Brain (tissue), 1 donor: ENCODE data around the gene FANCC.

- RRBS: no CpG with 5 or more reads among the region's 16 CpGs
These were observed 183.1 kb downstream of the FANCC start for GRCh38 chr9:95134177-95135016.

DNA sequence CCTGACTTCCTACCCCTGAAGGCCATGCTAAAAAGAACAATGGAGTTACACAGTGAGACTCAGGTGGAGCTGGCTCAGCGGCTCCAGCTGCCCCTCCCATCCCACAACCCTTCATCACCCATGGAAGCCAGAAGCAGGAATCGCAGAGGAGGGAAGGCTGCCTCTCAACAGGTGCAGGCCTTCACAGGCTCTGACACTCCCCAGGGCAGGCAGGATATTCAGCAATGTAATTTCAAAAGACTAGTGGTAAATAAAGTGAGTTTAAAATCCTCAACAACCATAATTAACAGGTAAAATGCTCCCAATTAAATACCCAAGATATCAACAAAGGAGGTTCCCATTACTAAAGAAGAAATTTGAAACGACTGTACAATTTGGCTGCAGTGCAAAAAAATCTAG is 67.4 kb downstream of the FANCC start:
- RRBS: no CpG with 5 or more reads among the region's 3 CpGs

DNA sequence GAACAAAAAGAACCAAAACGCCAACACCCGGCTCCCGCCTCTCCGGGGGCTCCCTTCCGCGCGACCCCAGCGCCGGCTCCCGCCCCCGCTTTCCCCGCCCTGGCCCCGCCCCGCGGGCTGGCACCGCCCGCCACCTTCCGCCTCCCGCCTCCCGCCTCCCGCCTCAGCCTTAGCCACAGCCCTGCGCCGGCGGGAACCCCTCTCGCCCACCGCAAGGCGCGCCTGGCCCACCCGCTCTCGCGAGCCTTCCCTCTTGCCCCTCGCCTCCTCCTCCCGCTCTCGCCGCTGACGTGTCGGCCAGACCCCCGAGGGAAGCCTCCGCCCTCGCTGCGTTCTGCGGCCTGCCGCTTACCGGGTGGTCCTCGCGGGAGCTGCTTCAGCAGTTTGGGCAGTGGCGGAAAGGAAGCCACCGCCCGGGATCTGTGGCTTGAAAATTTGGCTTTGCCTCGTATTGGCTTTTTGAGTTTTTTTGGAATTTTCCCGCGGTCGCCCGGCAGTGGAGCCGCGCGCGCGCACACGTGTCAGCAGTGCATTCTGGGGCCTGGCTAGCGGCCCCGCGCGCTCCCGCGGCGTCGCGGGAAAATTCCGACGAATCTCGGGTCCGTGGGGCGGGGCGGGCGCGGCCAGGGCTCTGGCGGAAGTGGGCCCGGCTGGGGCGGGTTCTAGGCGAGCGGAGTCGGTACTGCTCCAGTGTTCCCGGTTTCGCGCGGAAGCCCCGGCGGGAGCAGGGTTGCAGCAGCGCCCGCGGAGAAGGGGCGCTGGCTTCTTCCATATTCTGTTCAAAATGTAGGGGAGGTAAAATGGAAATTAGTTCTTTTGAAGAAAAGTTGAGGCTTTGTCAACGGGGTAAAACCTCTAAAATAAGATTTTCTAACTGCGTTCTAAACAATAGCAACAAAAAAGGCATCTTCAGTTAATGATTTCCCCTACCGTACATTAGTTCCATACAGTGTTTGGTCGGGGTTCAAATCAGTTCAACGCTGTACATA is at the start of gene FANCC:
FANCC (minus strand) TSS at position 536 of the 989 bp plus-strand sequence.
- RRBS: 2% methylated on average over 17 of the region's 98 CpGs

DNA sequence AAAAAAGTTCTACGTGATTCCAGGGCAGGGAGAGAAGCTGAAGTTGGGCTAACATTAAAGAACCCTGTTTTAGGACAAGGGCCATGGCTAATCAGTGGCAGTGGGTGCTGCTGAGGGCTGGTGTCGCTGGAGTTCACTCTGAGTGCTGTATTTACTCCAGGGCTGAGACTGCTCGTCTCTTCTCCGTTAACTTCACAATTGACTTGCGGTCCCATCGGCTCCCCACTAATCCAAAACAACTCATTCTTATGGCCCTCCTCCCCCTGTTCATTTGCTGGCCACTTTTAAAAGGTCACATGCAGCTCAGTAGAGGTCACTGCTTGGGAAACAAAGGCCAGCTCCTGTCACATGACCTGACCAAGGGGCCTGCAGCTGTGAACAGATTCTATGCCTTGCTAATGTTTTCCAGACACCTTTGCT is 30.8 kb downstream of the PTCH1 start:
- RRBS: no CpG with 5 or more reads among the region's 6 CpGs

DNA sequence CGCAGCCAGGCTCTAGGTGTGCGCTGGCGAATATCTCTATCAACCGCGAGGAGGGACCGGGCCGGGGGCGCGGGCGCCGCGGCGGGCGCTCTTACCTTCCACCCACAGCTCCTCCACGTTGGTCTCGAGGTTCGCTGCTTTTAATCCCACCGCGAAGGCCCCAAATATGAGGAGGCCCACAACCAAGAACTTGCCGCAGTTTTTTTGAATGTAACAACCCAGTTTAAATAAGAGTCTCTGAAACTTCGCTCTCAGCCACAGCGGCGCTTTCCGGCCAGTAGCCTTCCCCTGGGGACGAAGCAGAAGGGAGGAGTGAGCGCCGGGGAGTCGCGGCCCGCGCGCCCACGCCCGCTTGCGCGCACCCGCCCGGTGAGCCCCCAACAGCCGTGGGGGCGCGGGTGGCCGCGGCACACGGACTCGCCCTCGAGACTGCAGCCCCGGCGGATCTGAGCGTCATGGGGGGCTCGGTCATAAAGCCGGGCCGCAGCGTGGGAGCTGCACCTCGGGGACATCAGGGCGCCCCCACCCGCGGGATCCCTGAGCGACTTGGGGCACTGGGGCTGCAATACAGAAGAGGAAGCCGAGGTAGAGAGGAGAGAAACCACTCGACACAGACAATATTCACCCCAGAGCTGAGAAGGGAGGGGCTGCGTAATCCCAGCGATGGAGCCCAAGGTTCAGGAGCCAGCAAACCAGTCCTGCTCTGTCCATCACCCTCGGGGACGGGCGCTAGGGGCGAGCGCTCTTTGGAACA is 2.6 kb downstream of the PTCH1 start:
- RRBS: 1% methylated on average over 29 of the region's 67 CpGs

DNA sequence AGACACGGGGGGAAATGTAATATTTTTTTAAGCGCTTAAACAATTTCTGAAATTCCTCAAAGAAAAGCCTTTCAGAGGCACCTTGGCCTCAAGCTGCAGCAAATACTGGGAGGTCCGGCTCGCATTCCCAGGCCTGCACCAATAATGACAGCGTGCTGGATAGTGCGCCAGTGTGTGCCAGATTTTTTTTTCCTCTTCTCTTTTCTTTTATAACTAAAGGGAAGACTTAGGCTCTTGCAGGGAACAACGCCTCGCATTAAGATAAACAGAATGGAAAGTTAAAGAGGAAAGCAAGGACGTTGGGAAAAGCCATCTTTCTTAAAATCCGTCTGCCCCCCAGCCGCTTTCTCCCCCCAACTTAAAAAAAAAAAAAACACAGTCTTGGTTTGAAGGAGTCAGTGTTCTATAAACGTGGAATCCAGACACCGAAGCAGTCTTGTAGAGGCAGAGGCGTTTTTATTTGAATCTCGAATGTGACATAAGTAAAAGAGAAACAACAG is 627 bp upstream of the PTCH1 start:
- RRBS: no CpG with 5 or more reads among the region's 15 CpGs

GRCh38 chr9:95570203-95570755 is 61.2 kb upstream of the PTCH1 start:
- RRBS: 25% methylated on average over 7 of the region's 25 CpGs

- RRBS: 21% methylated on average over 12 of the region's 33 CpGs
These were observed 102.9 kb upstream of the ERCC6L2 start for GRCh38 chr9:95772307-95773352.

- RRBS: no CpG with 5 or more reads among the region's 2 CpGs
These were observed 43.9 kb upstream of the ERCC6L2 start for GRCh38 chr9:95831487-95832133.

GRCh38 chr9:95942043-95943085 is 66.9 kb downstream of the ERCC6L2 start:
- RRBS: no CpG with 5 or more reads among the region's 5 CpGs

GRCh38 chr9:96021064-96021994 is 145.8 kb downstream of the ERCC6L2 start:
- RRBS: 2% methylated on average over 61 of the region's 101 CpGs

DNA sequence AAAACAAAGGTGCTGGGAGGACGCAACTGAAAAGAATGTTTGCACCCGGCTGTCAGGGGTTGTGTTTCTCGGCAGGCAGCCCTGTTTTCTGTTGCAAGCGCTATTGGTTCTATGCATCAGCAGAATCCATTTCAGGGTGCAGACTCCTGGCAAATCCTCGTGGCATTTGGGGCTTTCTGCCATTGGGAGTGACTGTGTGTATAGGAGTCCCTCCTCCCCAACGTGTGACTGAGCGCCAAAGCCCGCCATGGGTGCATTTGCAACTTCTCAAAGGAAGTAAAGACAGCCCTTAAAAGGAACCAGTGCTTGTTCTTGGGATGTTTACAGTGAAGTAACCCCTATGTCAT is 175.7 kb downstream of the HSD17B3 start:
- RRBS: no CpG with 5 or more reads among the region's 8 CpGs

- RRBS: no CpG with 5 or more reads among the region's 7 CpGs
These were observed 55.8 kb downstream of the HSD17B3 start for GRCh38 chr9:96246222-96246583.

DNA sequence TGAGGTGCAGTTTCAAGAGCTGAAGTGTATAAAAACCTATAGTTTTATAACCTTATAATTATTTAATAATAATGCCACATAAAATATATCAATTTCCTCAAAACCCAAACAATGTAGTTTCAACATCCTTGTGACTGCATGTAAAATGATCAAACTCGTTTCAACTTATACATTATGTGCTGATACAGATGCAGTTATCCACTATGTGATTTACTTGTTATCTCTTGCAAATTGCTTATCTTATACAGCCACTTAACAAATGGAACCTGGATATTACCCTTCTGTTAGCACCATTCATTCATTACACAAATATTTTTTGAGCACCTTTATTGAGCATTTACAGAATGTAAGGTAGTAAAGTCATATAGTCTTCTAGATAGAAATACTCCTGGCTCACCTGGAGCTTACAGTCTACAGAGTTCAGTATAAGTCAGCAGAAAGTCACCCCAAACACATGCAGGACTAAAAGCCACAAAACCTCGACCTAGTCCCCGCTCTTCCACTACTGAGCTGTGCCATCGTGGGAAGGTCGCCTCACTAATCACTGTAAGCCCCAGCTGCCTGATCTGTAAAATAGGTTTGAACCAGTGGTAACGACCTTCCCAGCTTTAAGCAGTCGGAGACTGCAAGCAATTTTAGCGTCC is 1.6 kb downstream of the ZNF367 start:
- RRBS: no CpG with 5 or more reads among the region's 8 CpGs

DNA sequence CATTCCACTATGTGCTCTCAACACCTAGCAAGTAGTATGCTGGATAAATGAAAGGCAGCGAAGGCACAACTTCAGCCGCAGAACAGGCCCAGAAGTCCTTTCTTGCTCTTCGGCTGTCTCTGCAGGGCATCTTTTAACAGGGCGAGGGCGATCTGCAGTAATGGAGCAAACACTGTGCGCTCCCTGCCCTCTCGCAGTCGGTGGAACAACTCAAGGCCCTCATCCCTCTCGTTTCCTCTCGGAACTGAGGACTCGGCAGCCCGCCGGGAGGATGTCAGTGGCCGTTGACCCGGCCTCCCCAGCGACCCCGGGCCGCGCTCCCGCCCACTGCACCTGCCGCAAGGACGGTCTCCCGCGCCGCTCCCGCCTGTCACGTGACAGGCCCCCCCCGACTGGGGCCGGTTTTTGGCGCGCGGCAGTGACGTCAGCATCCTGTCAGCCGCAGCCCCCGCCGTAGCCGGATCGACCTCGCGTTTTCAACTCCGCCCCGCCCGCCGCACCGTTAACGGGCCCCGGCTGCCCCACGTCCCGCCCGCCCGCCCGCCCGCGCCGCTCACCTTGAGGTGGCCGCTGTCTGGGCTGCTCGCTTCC is 1.0 kb downstream of the ZNF367 start:
- RRBS: 1% methylated on average over 24 of the region's 57 CpGs

DNA sequence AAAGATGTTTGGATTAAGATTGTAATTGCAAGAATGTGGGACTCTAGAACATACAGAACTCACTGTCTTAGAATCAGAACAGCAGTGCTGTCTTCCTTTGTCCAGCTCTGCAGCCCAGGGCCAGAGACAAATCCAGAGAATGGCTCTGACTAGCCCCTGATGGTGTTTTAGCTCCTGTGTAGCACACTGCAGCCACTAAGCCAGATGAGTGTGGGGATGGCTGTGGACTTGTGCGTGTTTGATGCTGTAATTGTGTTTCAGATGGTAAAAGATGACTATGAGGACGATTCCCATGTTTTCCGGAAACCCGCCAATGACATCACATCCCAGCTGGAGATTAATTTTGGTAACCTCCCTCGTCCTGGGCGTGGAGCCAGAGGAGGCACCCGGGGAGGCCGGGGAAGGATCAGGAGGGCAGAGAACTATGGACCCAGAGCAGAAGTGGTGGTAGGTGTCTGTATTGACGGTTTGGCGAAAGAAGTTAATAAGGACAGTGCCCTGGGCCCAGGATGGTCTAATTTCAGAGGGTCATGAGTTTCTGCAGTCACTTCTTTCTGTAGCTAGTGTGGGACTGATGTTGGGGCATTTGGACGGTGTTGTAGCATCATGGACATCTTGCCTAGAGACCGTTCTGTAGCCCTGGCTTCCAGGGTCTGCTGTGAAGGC is 38.0 kb downstream of the HABP4 start:
- RRBS: 18% methylated on average over 5 of the region's 12 CpGs

DNA sequence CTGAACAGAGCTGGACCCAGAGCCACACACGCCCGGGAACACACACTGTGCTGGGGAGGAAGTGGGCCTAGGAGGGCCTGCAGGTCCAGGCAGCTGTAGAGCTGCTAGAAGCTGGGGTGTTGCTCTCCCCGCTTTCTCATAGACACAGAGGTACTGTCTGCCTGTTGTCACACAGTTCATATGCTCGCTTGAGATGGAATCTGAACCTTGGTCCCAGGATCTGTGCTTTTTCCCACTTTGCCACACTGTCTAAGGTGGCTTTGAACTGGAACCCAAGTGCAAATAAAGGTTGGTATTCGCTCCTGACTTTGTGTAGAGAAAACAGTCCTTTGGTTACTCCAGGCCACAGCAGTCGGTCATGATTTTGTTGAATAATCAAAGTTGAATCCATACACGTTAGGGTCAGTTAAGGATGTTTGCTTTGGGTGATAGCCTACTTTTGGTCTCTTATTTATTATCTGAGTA is 41.1 kb downstream of the HABP4 start:
- RRBS: no CpG with 5 or more reads among the region's 7 CpGs

- RRBS: no CpG with 5 or more reads among the region's 14 CpGs
These were observed 52.0 kb downstream of the HABP4 start for GRCh38 chr9:96501817-96502587.

GRCh38 chr9:96646228-96646908 is 8.7 kb downstream of the PRXL2C start:
- RRBS: no CpG with 5 or more reads among the region's 9 CpGs

- RRBS: under 1% methylated on average over 24 of the region's 75 CpGs
These were observed 569 bp downstream of the PRXL2C start for GRCh38 chr9:96654300-96655195.